Mesangial cell (primary cell): ENCODE data around the genes PDE6D, KCNJ13 and SNORC.

GRCh38 chr2:231615350-231615875 lies 22.7 kb downstream of the TEX44 start:
- RAMPAGE, long total RNA, result no peak

GRCh38 chr2:231682835-231683419 lies 25.4 kb upstream of the PTMA start:
- RAMPAGE, long total RNA, result no peak

DNA sequence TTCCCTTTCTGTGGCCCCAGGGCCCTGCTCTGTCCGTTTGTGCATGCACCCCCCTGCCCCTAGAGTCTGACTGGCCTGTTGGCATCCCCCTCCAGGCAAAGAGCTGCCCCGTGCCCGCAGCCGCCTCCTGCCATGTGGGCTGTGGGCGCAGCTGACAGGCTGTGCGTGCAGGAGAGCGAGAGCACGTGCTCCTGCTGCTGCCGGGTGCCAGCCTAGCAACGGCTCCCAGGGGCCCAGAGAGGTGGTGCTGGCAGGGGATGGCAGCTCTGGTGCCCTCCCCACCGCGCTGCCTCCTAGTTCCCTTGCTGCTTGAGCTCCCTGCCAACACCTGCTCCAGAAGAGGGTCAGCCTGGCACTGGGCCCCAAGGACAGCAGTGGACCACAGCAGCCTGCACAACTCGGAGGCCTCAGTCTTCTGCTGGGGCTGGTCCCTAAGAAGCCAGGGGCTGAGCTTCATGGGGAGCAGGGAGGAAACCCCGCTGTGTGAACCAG lies 24.0 kb upstream of the PTMA start:
- RAMPAGE, long total RNA, result no peak

GRCh38 chr2:231706171-231707092 lies 1.9 kb upstream of the PTMA start:
- RAMPAGE, long total RNA, result no peak

DNA sequence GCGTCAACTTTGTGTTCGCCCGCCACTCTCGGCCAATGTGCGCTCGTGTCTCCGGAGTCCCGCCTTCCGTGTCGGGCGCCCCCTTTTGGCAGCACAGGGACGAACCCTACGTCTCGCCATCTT lies 1.4 kb upstream of the PTMA start:
- RAMPAGE, long total RNA, result no peak

- RAMPAGE, long total RNA, result no peak
Measured at GRCh38 chr2:231709644-231710027, 1.3 kb downstream of the PTMA start.

GRCh38 chr2:231780552-231781363 lies at the start of gene PDE6D:
Gene PDE6D (minus strand): TSS chr2:231781282.
- RAMPAGE, long total RNA, result start-site peak on the minus strand at chr2:231781262-231781291, 550 reads

DNA sequence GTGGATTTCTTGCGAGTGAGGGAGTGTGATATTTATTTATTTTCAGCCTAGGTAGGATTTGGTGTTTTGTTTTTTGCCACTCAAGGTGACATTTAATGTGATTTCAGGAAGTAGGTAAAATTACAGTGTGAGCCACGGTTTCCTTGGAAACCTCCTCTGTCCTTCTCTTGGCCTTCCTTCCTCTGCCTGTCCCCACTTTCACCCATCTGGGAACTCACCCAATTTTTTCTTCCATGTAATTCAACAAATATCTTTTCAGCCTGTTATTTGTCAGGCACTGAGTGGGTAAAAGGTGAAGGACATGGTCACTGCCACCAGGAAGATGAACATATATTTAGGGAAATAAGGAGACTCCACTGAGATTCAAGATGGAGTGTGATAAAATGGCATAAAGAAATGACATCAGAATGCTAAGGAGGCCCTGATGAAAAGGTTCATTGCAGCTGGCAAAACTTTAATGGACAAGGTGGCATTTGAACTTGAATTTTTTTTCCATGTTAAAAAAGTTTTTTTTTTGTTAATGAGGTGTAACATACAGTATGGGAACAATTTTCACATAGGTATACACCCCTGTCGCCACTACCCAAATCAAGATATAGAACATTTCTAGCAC lies 1.3 kb upstream of the PDE6D start:
- RAMPAGE, long total RNA, result no peak

GRCh38 chr2:231796075-231796572 lies 9.9 kb downstream of the COPS7B start:
- RAMPAGE, long total RNA, result no peak

GRCh38 chr2:231798633-231799151 lies 12.4 kb downstream of the COPS7B start:
- RAMPAGE, long total RNA, result no peak

GRCh38 chr2:232605798-232606393 lies 27.5 kb upstream of the EFHD1 start:
- RAMPAGE, long total RNA, result no peak

DNA sequence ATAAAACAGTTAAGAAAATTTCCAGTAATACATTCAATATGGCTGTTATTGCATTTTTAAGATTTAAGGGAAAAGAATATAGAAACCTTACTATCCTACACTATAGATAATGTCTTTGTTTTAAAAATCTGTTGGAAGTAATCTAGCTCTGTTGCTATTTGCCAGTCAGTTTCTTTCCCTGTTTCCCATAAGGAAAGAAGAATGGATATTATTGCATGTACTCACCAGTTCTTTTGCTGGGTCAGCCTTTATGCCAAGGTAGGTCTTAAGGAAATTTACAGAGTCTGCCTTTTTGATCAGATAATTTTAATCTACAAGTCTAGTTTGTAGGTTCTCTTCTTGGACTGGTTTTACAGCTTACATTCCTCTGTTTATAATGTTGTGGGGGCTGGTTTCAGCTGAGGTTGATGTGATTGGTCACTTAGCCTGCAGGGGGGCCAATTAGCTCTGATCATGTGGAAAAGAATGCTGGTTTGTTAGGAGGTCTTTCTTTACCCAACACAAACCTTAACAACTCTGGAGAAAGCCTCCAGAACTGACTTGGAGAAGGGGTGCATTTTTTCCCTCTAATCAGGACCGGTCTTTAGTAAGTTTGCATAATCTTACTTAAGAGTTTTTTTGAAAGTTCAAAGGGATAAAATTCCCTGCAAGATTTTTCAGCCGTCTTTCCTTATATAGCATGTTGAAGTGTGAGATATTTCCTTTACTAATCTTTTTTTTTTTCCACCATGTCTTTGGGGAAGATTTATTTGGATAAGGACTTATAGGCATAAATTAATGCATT lies at the start of gene KCNJ13:
Gene KCNJ13, minus strand, starts transcription at position 346 of the 784 bp plus-strand sequence.
- RAMPAGE, long total RNA, result no peak

- RAMPAGE, long total RNA, result no peak
Measured at GRCh38 chr2:232869980-232870560, at the start of gene SNORC. Gene SNORC (plus strand): TSS chr2:232870264.

- RAMPAGE, long total RNA, result no peak
Measured at GRCh38 chr2:233076991-233077353, 16.8 kb downstream of the INPP5D start.

DNA sequence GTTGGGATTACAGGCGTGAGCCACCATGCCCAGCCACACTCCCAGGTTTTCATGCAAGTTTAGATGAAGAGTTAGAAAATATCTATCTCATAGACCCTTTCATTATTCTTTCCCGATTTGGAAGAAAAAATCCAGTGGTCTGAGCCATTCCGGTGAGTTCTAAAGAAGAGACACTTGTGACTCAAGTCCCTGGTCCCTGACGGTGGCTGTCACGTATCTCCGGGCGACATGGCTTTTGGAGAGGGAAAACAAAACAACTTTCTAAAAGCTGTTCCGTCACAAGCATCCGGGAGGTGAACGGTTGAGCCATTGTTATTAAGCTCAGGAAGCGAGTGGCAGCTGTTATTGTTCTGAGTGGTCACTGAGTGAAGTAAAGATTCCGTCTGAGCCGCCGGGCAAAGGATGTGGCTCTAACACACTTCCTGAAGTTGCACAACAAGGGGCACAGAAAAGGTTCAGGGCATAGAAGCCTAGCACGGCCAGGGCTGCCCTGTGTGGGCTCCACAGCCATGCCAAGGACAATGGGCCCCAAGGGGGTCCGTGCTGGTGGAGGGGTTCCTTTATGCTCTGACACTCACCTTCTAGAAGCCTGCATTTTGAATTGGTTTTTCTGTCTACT lies 24.3 kb downstream of the INPP5D start:
- RAMPAGE, long total RNA, result no peak

GRCh38 chr2:233154903-233155374 lies 94.8 kb downstream of the INPP5D start:
- RAMPAGE, long total RNA, result no peak

- RAMPAGE, long total RNA, result no peak
Measured at GRCh38 chr2:233164315-233165007, 87.0 kb upstream of the ATG16L1 start.

- RAMPAGE, long total RNA, result no peak
Measured at GRCh38 chr2:233165502-233166066, 85.9 kb upstream of the ATG16L1 start.

DNA sequence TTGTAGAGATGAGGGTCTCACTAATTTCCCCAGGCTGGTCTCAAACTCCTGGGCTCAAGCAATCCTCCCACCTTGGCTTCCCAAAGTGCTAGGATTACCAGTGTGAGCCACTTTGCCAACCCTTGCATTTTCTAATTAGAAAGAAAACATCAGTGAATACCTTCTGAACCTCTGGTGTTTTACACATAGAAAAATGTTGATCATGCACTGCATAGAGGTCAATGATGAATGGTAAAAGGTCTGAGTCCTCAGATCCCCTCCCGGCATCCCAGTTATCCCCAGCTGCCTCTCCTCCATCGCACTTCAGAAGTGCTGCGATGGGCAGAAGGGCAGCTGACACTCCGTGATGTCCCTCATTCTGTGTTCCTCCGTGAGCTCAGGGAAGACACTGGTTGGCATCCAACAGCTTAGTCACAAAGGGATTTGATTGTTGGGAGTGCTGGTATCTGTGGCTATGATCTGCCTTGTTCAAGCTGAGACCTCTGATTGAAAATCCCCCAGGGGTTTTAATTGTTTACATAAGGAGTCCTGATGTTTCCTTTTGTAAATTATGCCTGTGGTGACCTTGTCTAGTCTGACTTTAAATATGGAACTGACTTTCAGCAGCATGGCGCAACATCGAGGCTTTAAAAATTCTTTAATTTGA lies 19.0 kb upstream of the SAG start:
- RAMPAGE, long total RNA, result start-site peak on the plus strand centred at position 225 of the sequence, 16 bp wide, 35 reads

- RAMPAGE, long total RNA, result no peak
Measured at GRCh38 chr2:233329551-233329951, 21.9 kb downstream of the SAG start.